AG09309 (cell line): ENCODE measurements around a stretch of chr21.

DNA sequence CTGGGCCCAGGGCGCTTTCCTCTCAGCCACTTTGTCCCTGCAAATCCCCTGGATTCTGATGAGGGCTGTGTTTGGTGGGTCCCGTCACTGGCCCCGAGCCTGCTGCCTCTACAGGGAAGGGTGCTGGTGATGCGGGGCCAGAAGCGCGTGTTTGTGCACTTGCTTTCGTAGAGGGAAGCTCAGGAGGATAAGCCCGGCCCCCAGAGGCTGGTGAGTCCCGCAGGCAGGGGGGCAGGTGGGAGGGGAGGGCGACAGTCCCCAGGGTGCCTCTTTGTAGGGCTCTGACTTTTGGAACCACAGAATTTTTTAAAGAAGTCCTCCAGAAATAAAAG lies 13.1 kb downstream of the ITGB2 start:
- RRBS, result no CpG with 5 or more reads among the region's 10 CpGs

- RRBS, result no CpG with 5 or more reads among the region's 10 CpGs
These were observed 2.8 kb upstream of the ITGB2 start for GRCh38 chr21:44923349-44924090.

DNA sequence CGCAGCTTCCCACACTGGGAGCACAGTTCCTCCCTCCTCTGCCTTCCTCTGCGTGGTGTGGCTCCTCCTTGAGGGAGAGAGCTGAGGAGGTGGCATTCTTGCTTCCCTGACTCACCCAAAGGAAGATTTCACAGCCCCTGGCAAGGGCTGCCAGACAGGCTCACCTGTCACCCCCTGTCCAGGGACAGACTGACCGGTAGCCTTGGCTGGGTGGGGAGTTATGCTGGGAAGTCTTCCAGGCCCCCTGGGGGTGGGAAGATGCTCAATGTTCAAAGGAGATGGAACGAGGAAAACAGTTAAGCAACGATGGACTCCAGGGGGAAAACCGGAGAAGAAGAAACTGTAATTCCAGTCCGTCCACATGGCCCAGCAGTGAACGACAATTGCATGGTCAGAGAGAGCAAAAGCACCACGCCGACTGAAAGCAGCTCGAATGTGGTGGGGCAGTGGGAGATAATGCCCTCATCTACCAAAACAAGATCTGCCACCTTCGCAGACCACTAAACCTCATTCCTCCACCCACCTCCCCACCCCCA lies 7.4 kb upstream of the ITGB2 start:
- RRBS, result no CpG with 5 or more reads among the region's 12 CpGs

DNA sequence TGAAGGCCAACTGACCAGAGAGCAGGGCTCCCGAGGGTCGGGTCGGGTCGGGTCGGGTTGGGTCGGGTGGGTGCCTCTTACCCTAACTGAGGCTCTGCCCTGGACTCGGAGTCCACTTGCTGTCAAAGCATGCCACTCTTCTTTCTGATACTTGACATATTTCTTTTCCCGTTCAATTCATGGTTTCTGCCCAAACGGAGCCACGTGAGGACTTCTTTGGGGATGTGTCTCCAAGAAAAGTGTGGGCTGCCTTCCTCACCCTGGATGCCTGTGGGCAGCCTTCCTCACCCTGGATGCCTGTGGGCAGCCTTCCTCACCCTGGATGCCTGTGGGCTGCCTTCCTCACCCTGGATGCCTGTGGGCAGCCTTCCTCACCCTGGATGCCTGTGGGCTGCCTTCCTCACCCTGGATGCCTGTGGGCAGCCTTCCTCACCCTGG lies 7.9 kb upstream of the ITGB2 start:
- RRBS, result no CpG with 5 or more reads among the region's 10 CpGs

GRCh38 chr21:44930369-44930876 lies 9.4 kb upstream of the SLX9 start:
- RRBS, result no CpG with 5 or more reads among the region's 12 CpGs

GRCh38 chr21:44941510-44941981 lies 1.7 kb downstream of the SLX9 start:
- RRBS, result no CpG with 5 or more reads among the region's 9 CpGs

- RRBS, result no CpG with 5 or more reads among the region's 19 CpGs
These were observed 15.5 kb downstream of the SLX9 start for GRCh38 chr21:44955244-44955879.

GRCh38 chr21:44969761-44970525 lies 30.1 kb downstream of the SLX9 start:
- RRBS, result no CpG with 5 or more reads among the region's 21 CpGs

DNA sequence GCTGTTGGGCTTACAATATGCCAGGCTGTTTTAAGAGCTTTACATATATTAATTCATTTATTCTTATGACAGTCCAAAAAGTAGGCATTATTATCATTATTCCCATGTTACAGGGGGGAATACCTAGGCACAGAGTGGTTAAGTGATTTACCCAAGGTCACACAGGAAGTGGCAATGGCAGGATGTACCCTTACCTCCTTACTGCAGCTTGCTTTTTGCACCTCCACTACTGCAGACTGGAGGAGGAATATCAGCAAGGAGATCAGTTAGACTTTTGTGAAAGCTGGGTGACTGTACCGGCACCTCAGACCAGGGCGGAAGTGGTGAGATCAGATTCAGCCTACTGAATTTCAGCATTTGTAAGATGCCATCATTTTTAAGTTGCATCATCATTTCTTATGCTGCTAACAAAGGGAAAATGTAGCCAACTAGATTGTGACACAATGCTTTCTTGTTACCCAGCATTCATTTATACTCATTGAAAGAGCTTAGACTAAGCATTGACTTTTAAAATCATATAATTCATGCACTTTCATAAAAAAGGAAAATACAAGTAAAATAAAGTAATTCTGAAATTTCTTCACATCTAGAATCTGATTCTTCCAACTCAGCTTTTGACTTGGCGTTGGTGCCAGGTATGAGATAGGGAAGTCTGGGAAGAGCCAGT lies 4.6 kb downstream of the ADARB1 start:
- RRBS, result no CpG with 5 or more reads among the region's 3 CpGs

DNA sequence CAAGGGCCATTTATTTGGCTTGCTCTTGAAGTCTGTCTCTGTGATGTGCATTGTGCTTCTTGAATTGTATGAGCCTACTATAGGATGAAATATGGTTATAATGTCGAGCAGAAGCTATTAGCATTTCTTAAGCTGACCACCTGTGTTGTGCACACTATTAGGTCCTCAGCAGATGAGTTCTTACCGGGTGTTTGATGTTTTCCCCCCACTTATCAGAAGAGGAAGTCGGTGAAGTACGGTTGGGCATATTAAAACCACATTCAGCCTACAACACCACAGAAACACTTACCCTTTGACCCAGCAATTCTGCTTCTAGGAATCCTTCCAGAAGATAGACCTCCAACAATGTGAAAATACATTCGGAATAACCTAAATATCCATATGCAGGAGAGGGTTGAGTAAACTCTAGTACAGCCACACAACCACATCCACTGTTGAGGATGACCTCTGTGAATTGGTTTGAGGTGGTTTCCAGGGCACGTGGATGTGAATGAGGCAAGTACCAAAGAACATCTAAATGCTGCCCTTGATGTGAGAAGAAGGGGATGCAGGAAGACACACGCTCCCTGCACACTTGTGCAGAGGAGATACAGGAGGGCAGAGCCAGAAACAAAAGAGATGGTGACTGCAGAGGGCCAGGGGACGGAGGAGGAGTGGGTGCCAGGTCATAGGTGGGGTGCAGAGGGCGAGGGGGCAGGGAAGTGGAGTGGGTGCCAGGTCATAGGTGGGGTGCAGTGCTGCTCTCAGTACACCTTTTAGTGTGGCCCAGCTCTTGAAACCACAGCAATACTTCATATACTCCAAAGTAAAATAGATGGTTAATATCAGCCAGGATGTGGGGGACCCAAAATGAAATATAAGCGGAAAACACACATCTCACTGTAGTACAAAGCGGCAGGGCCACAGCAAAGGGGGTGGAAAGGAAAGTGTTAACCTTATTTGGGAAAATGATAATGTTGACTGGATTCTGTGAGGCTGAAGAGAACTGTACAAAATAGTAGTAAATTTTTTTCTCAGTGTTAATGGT lies 12.8 kb downstream of the ADARB1 start:
- RRBS, result no CpG with 5 or more reads among the region's 11 CpGs

- RRBS, result 91% methylated on average over 2 of the region's 15 CpGs
These were observed 18.7 kb downstream of the ADARB1 start for GRCh38 chr21:45092968-45093686.

DNA sequence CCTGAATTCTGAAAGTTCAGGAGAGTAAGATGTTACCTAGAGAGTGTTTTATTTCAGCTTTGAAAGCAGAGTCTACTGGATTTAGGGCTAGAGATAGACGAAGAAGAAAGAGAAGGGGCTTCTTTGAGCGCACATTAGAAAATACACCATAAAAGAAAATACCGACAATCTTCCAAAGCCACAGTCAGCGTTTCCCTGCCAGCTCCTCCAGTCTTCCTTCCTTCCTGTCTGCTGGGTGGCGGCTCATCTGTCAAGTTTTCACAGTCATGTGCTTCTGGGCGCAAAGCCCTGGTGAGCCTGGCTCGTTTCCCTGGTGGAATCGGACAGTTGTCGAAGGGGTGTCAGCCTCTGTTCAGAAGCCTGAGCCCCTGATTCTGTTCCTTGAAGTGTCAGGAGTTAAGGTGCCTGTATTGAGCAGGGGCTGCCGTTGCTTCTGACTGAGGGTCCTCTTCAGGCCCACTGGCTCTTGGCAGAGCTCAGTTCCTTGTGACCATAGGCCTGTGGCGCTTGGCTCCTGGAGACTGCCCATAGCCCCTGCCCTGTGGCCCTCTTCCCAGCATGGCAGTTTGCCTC lies 58.5 kb downstream of the ADARB1 start:
- RRBS, result no CpG with 5 or more reads among the region's 11 CpGs

- RRBS, result no CpG with 5 or more reads among the region's 10 CpGs
These were observed 60.6 kb downstream of the ADARB1 start for GRCh38 chr21:45134747-45135608.

- RRBS, result no CpG with 5 or more reads among the region's 5 CpGs
These were observed 36.3 kb downstream of the POFUT2 start for GRCh38 chr21:45251408-45251739.

- RRBS, result 2% methylated on average over 21 of the region's 63 CpGs
These were observed 757 bp upstream of the POFUT2 start for GRCh38 chr21:45288220-45289083.

- RRBS, result 98% methylated on average over 1 of the region's 25 CpGs
These were observed 11.9 kb upstream of the POFUT2 start for GRCh38 chr21:45299491-45300193.

DNA sequence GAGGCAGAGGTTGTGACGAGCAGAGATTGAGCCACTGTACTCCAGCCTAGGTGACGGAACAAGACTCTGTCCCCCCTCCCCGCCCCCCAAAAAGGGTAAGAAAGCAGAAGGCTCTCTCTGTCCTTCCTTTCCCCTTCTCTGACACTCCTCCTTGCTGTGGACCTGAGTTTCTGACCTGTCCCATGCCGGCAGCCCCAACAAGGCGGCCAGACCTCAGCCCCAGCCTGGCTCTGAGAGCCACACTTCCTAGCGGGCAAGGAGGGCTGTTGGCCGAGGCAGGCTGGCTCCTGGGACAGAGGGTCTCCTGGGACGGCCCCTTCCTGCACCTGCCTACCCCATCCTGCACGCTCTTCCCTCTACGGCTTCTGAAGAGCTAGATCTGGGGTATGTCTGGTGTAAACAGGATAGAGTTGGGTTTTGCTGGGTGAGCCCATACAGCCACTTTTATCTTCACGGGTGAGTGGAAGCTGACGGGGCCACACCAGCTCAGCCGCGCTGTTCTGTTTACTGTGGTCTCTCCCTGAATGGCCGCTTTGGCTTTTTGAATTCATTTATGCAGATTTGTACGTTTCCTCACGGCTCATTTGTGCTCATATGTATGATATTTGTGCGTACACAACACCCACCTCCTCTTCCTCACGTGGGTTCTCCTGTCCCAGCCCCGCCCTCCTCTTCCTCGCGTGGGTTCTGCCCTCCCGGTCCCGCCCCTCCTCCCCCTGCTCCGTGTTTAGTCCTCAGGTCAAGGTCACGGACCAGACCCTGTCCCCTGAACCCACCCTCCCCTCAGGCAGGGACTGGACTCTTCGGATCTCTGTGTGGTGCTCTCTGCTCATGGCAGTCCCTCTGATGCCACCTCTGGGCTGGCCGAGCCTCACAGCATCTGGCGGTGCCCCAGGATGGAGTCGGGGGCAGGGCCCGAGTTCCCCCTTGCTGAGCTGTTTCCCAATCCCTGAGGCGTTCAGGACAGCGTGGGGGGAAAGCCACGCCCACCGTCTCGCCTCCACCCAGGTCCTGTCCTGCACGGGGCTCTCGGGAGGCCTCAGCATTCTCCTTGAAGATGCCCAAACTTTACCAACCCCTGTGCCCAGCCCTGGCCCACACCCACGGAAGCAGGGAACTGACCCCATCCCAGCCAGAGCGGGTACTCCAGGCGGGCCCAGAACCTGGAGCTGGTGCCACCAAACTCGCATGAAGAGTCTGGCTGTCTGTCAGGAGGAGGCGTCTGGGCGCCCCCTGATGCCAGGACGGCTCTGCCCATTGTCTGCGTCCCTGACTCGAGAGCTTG lies 34.8 kb upstream of the POFUT2 start:
- RRBS, result no CpG with 5 or more reads among the region's 47 CpGs

GRCh38 chr21:45328524-45329256 lies 41.0 kb upstream of the POFUT2 start:
- RRBS, result 97% methylated on average over 7 of the region's 27 CpGs

GRCh38 chr21:45329558-45330838 lies 42.3 kb upstream of the POFUT2 start:
- RRBS, result 52% methylated on average over 11 of the region's 35 CpGs

DNA sequence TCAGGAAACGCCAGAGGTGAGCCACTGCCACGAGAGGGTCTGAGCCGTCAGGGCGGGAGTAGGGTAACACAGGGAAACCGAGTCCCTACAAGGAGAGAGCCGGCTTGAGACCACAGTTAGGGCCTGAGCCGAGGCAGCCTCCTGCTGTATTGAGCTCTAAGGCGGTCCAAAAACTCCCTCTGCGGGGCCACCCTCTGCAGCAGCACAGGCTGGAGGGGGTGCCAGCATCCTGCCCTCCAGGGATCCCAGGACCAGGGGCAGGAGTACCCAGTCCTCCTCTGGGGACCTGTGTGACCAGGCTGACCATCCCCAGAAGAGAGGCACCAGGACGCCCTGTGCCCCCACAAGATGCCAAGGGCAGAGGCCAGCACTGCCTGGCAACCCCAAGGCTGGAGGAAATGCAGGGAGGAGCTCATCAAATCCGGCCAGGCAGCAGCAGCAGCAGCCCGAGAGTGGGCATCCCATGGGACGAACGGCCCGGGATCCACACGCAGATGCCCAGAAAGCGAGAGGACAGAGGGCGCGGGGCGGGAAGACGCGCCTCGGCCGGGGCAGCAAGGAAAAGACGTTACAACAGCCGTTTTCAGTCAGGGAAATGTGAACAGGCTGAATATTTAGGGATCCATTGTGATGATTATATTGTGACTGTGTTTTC lies 57.2 kb upstream of the COL18A1 start:
- RRBS, result 62% methylated on average over 14 of the region's 26 CpGs